ENCODE measurements around a stretch of chr3.

DNA sequence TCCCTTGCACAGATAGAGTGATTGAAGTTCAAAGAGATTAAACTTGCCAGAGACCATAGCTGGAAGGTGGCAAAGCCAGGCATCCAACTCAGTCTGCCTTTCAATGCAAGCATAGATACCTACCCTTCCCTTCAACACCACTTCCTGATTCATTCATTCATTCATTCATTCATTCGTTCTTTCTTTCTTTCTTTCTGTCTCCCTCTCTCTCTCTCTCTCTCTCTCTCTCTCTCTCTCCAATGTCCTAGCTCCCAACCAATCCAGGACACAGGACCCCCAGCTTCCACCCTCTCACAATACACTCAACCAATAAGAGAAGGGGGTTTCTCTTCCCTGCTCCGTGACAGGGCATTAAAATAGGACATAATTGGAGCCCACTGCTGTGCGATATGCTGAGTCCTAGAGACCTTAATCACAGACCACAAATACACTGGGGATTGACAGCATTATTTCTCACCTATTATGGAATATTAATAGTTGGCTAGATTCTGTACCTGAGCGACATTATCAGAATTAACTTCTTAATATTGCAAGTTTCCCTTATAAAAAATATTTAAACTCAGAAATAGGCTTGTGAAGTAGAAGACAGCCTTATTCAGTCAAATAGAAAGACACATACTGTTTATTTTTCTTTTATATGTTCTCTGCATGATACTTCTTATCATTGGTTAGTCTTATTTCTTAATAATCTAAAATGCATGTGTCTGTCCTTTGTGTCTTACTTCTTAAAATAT lies 12.1 kb downstream of the THRB start:
- PRO-cap, 2 experiments = no peak in any of the 2 experiments

DNA sequence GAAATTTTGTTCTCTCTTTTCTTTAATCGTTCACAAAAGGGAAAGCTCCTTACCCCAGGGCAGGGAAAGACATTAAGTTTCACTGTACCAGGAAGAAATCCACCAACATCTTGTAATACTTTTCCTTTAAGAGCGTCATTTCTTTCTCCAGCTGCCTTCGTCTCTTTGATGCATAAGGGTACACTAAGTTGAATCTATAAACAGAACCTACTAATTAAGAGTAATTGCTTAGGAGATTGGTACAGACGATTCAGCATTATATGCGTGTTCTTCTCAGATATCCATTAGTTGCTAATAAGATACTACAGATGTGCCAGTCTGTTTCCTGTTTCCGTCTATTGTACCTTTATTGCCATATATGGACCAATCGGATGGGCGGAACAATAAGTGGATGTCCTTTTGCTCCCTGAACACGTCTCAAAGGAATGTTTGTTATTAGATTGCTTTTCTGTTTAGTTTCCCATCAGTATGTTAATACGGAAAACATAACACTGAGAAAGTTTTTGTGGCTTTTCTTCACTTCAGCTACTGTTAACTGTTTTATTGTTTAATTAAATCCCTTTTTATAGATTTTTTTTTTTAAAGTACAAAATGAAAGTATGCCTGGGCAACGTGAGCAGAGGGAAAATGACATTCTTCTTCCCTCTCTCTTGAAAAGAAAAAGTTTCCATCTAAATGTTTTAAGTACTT lies 276.6 kb upstream of the RARB start:
- PRO-cap, 2 experiments = no peak in any of the 2 experiments

GRCh38 chr3:25618351-25618884 lies 46.3 kb downstream of the TOP2B start:
- PRO-cap, 2 experiments = no peak in any of the 2 experiments

DNA sequence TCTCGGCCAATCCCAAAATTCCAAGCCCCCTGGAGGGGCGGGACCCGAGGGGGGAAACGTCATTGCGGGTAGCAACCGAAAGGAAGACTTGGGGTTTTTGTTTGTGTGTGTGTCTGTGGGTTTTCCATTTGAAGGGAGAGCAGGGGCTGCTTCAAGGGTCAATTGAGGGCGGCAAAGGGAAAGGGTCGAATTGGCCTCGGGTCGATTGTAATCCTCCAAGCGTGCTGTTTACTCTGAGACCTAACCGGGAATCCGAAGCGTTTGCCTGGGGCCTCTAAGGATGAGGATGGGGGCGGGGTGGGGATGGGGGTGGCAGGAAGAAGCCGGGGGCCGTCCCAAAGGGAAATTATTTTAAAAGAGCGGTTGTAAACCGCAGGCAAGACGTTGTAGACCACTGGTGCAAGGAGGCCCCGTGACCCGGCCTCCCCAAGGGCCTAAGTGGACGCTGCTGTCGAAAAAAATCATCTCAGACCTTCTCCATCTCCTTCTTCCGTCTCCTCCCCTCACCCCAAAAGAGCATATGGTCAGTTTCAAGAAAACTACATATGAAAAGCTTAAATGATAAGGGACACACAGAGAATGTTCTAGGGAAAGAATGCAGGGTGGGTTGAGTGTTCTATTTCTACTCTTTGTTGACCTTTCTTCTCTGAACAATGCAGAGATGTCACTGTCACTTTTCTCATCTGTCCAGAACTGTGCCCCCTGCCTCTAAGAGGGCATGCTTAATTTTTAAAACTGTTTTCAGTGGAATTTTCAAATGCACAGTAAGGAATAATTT lies 484 bp upstream of the TOP2B start:
- PRO-cap, 2 experiments = peak in 2 of 2 experiments; most common plus-strand start position 128 of the sequence (in 2); most common minus-strand start position 252 of the sequence (in 1)

- PRO-cap, 2 experiments = peak in 1 of 2 experiments; most common plus-strand start chr3:25793779 (in 1)
These were observed 3.7 kb downstream of the OXSM start for GRCh38 chr3:25793692-25793970.

DNA sequence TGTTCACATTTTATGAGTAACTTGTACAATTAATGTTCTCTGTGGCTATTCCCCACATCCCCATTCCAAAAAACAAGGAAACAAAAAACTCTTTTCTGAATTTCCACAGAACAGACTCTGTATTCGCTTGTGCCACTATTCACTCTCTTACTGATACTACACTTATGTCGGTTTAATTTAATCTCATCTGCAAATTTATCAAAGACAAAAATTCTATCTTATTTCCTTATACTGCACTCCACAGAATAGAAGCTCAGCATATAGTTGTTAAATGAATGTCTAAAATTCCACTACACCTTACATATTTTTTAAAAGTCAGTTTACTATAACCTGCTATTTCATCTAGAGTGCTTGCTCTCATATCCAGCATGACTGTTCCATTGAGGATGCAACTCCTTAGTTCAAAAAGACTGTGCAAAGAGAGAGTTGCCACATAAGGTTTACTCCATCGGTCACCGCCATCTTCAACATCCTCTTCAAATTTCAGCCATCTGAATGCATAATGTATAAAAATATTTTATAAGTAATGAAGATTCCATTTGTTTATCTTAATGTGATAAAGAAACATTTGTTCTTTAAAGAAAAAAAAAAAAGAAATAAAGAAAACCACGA lies 48.0 kb downstream of the SLC4A7 start:
- PRO-cap, 2 experiments = no peak in any of the 2 experiments

DNA sequence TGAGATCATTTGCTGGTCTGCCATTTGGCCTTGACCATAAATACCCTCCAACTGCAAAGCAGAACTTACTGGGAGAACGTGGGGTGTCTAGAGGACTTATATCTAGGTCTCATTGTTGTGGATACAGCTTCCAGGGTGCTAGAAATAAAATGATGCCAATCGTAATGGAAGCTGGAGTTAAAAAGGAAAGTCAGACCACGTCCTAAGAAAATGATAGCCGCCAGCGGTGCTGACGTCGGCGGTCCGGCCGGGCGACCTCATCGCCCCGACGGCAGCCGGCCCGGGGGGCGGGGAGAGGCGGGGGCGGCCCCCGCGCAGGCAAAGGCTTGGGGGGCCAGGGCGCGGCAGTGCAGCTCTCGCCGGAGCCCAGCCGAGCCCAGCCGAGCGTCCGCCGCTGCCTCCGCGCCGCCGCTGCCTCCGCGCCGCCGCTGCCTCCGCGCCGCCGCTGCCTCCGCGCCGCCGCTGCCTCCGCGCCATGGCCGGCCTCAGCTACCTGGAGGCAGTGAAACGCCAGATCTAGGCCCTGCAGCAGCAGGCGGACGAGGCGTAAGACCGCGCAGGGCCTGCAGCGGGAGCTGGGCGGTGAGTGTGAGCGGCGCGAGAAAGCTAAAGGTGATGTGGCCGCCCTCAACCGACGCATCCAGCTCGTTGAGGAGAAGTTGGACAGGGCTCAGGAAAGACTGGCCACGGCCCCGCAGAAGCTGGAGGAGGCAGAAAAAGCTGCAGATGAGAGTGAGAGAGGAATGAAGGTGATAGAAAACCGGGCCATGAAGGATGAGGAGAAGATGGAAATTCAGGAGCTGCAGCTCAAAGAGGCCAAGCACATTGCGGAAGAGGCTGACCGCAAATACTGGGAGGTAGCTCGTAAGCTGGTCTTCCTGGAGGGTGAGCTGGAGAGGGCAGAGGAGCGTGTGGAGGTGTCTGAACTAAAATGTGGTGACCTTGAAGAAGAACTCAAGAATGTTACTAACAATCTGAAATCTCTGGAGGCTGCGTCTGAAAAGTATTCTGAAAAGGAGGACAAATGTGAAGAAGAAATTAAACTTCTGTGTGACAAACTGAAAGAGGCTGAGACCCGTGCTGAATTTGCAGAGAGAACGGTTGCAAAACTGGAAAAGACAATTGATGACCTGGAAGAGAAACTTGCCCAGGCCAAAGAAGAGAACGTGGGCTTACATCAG lies 89.2 kb downstream of the EOMES start:
- PRO-cap, 2 experiments = peak in 2 of 2 experiments; most common plus-strand start position 502 of the sequence (in 1); most common minus-strand start position 388 of the sequence (in 1)

- PRO-cap, 2 experiments = no peak in any of the 2 experiments
These were observed 55.9 kb downstream of the EOMES start for GRCh38 chr3:27666165-27666586.

DNA sequence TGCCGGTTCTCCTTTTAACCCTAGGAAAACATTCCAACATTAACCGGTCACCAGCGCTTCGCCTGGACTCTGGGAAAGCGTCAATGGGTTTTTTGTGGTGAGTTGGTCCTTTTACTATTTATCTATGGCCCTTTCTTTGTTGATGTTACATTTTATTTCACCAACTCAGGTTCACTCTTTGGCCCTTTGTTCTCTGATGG lies 4.1 kb upstream of the EOMES start:
- PRO-cap, 2 experiments = no peak in any of the 2 experiments

DNA sequence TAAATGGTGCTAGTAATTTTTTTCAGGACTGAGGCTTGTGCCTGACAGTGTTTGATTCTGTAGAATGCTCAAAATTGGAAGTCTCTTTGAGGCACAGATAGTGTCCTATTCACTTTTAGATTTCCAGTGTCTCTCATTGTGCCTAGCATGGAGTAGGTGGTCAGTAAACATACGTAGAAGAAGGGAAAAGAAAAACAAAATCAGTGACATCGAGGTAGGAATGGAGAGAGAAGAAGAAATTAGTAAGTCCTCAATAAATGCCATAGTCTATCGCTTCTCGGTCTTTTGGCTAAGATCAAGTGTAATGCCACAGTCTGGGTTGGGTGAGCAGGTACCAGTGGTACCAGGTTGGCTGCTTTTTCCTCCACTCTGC lies 120.9 kb upstream of the EOMES start:
- PRO-cap, 2 experiments = no peak in any of the 2 experiments

GRCh38 chr3:28243459-28244094 lies 2.2 kb downstream of the CMC1 start:
- PRO-cap, 2 experiments = peak in 2 of 2 experiments; most common plus-strand start chr3:28243944 (in 1); most common minus-strand start chr3:28243551 (in 1)

DNA sequence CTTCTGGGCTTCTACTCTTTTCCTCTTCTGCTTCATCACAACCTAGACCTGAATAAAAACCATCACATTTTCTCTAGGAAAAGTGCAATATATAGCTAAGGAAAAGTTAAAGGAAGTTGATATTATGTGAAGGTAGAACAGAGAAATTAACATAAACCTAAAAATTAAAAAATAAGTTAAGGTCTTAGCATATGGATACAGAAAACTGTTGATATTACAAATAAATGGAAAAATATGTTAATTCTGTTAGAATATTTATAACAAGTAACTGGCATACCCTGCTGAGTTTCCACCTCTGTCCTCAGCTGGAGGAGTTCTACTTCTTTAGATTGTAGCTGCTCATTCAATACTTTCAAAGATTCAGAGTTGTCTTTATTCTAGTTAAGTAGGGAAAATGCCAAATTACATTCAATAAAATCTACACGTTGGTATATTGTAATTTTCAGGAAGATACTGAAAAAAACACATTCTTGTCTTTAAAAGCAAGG lies 10.8 kb upstream of the ZCWPW2 start:
- PRO-cap, 2 experiments = no peak in any of the 2 experiments

- PRO-cap, 2 experiments = no peak in any of the 2 experiments
These were observed 27.9 kb downstream of the RBMS3 start for GRCh38 chr3:29308596-29309312.

GRCh38 chr3:29616423-29617062 lies 335.7 kb downstream of the RBMS3 start:
- PRO-cap, 2 experiments = no peak in any of the 2 experiments

DNA sequence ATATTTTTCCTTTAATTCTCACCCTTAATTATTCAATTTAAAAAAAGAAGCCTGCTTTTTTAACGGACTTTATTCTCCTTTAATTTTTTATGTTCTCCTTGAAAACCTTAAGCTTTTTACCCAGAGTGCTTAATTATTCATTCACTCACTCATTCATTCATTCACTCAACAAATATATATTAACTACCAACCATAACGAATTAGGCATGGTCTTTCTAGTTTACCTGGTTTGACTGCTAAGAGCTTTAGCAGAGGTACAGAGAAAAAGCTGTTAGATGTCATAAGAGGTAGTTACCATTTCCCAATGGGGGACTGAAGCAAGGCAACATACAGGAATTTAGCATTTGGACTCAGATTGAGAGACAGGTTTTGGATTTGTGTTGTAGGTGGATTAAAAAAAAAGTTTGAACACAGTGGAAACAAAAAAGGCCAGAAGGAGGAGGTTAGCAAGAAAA lies 634.9 kb upstream of the TGFBR2 start:
- PRO-cap, 2 experiments = no peak in any of the 2 experiments

DNA sequence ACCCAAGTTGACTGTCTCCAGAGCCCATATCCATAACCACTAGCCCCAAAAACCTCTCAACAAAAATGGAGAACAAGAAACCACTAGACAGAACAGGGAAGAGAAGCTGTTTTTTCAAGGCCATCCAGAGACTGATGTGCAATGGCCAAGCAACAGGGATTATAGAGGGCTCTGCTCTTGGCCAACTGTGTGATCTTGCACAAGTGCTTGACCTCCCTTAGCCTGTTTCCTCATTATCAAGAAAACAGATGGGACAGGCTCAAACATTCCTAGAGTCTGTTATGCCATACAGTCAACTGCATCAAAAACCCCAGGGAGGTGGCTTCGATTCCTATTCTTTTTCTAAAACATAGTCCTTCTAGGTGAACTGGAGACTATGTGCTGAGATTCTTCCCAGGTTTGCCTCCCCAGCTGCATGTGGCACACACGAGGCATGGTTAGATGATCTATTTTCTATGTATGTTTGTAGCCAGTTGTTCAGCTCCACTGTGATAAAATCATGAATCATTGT lies 133.0 kb upstream of the TGFBR2 start:
- PRO-cap, 2 experiments = no peak in any of the 2 experiments

DNA sequence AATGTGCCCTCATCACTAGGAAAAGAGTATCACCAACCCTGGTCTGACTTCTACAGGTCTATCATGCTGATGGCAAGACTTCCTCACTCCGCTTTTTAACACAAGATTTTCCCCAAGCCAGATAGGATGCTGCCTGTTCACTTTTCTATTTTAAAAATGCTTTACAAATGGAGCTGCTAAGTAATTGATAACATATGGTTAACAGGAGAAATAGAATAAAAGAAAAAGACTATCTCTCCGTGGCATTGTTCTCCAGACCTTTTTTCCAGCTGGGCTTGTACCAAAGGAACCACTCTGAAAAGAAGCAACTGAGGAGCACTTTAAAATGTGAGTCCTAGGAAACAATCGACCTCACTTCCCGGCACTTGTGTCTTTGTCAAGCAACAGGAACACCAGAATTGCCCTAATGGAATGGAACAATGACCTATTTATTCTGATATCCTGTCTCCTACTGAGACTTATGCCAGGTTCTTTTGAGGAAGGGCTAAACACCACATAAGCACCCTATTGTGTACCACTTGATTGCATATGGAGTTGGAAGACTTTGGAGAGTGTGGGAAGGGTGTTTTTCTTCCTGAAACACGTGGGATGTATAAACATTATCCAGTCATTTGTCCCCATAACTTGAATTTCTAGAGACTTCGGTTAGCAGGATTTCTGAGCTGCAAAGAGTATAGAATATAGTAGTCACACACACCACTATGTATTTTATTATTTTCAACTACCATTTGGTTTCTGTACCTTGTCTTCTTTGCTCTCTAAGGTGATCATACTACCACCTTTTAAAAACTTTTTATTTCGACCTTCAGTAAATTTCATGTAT lies 56.8 kb upstream of the TGFBR2 start:
- PRO-cap, 2 experiments = no peak in any of the 2 experiments

DNA sequence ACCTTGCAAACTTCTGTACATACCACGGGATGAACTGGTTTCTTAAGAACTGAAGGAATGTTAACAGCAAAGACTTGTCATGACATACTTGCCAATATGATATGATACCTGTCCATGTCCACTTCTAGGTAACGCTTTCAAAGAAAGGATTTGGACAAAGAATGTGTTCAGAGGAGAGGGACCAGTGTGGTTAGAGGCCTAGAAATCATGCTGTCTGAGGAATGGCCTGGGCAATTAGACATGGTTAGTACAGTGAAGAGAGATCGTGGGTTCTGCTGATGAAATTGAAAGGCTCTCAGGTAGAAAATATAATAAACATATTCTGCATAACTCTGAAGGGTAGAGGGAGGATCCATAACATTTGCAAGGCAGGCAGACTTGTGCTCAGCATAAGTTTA lies 39.8 kb downstream of the TGFBR2 start:
- PRO-cap, 2 experiments = no peak in any of the 2 experiments

- PRO-cap, 2 experiments = no peak in any of the 2 experiments
These were observed 43.2 kb downstream of the TGFBR2 start for GRCh38 chr3:30649615-30649907.

DNA sequence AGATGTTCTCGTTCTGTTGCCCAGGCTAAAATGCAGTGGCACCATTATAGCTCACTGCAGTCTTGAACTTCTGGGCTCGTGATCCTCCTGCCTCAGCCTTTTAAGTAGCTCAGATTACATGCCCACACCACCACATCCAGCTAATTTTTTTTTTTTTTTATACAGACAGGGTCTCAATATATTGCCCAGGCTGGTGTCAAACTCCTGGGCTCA lies 57.5 kb downstream of the TGFBR2 start:
- PRO-cap, 2 experiments = no peak in any of the 2 experiments

Measured in cytotoxic T cell (primary cell).